SEM (cell line): ENCODE data around the gene SUPT7L.

GRCh38 chr2:27663265-27664051, at the start of gene SUPT7L:
TSS of gene SUPT7L (minus strand) at chr2:27663614.
- PRO-cap, result unidirectional peak, plus-strand start at chr2:27663424; bidirectional peak, plus-strand start at chr2:27663890, minus-strand start at chr2:27663609

GRCh38 chr2:27714948-27715895, 51.5 kb downstream of the SLC4A1AP start:
- PRO-cap, result bidirectional peak, plus-strand start at chr2:27715651, minus-strand start at chr2:27715478

- PRO-cap, result no peak
Observed at GRCh38 chr2:27802356-27802986, 31.0 kb downstream of the MRPL33 start.

- PRO-cap, result no peak
Observed at GRCh38 chr2:27901116-27901932, 10.8 kb downstream of the BABAM2 start.

GRCh38 chr2:27946199-27946871, 55.8 kb downstream of the BABAM2 start:
- PRO-cap, result no peak

- PRO-cap, result no peak
Observed at GRCh38 chr2:28134161-28134766, 243.7 kb downstream of the BABAM2 start.

DNA sequence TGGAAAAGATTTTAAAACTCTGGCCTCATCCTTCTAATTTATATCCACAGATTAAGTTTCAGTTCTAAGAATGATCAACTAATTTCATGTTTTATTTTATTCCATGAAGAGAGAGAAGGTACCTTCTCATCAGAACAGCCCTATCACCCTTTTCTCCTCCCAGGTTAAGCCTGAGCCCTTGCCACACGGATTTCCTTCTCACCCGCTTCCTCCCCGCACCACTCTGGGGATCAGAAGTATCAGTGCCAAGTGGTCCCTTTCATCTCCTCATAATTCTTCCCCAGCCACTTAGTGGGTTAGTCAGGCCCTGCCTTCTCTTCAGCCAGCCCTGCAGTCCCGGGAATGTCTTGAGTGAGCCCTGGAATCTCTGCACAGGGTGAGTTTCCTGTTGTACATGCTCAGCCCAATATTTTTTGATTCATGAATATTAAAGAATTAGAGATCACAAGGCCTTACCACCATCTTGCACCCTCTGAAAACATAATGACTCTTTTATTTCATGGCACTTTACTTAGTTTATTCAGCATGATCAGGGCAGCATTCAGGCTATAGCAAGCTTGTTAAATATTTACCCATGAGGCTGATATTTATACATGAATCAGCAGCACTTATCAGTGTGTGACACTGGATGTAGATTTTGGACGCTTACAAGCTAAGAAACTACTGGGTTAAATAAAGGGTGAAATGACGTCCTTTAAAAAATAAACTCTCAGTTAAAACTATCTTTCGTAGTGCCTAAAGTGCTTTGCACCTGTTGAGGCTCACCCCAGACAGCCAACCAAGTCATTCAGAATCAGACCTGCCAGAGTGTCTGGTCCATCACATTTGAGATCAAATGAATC, 159.5 kb upstream of the FOSL2 start:
- PRO-cap, result no peak

- PRO-cap, result no peak
Observed at GRCh38 chr2:28355956-28356606, 36.6 kb upstream of the FOSL2 start.

- PRO-cap, result no peak
Observed at GRCh38 chr2:28397065-28397273, 4.3 kb downstream of the FOSL2 start.

DNA sequence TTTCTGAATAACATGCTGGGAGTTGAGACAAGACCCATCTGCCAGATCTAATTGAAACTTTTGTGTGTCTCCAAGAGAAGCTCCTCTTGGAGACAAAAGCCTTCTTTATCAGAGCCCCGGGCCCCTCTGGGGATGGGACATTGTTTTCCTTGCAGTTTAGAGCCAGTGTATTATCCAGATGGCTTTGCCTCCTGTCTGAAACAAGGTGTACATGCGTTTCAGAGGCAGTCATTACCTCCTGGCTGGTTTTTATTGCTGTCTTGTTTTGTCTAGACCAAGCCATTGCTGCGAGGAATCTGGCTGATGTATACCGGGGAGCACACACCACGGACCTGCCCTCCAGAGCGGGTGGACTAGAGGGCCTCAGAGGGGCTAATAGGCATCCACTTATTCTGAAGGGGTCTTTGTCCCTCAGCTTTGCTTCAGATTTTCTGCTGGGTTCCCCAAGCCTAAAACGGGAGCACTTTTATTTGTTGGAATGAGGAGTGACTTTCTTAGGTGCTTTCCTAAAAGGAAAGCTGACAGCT, 7.9 kb downstream of the FOSL2 start:
- PRO-cap, result no peak

GRCh38 chr2:28414939-28415838, 22.5 kb downstream of the FOSL2 start:
- PRO-cap, result no peak

GRCh38 chr2:28471256-28471605, 24.6 kb upstream of the PLB1 start:
- PRO-cap, result no peak

- PRO-cap, result no peak
Observed at GRCh38 chr2:28583742-28584708, 88.2 kb downstream of the PLB1 start.

GRCh38 chr2:28610333-28611112, 114.7 kb downstream of the PLB1 start:
- PRO-cap, result no peak

GRCh38 chr2:28869448-28870149, 510 bp downstream of the TRMT61B start:
- PRO-cap, result no peak

- PRO-cap, result no peak
Observed at GRCh38 chr2:28908670-28908961, 14.1 kb downstream of the WDR43 start.

GRCh38 chr2:29014622-29015630, 33.8 kb downstream of the TOGARAM2 start:
- PRO-cap, result unidirectional peak, plus-strand start at chr2:29014871; unidirectional peak, minus-strand start at chr2:29015225

DNA sequence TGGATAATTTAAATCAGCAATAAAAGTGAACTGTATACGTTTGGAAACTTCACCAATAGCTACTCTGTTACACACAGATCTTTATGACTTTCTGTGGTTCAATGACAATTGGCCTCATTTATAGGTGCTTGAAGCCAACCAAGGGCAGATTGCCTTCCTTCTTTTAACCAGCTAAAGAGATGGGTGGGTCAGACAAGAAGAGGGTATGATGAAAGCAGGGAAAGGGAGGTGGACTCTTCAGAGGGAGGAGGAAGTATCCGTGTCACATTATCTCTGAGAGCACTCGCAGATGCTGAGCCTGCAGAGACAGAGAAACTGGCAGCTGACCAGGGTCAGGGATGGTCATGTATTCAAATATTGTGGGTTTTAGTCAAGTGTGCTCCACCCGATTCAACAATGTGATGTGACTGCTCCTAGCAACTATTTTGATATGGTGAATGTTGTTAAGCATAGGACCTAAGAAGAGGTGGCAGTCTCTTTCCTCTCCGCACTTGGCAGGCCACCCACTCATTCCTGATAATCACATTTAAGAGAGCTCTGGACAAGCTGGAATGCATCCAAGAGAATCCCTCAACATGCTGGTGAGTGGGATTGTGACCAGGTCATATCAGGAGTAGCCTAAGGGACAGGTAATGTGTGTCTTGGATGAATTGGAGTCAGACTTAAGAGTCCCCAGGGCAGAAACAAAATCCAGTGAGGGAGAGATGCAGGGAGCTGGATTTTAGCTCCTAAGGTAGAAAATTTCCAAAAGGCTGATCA, 1.3 kb upstream of the CLIP4 start:
- PRO-cap, result no peak

DNA sequence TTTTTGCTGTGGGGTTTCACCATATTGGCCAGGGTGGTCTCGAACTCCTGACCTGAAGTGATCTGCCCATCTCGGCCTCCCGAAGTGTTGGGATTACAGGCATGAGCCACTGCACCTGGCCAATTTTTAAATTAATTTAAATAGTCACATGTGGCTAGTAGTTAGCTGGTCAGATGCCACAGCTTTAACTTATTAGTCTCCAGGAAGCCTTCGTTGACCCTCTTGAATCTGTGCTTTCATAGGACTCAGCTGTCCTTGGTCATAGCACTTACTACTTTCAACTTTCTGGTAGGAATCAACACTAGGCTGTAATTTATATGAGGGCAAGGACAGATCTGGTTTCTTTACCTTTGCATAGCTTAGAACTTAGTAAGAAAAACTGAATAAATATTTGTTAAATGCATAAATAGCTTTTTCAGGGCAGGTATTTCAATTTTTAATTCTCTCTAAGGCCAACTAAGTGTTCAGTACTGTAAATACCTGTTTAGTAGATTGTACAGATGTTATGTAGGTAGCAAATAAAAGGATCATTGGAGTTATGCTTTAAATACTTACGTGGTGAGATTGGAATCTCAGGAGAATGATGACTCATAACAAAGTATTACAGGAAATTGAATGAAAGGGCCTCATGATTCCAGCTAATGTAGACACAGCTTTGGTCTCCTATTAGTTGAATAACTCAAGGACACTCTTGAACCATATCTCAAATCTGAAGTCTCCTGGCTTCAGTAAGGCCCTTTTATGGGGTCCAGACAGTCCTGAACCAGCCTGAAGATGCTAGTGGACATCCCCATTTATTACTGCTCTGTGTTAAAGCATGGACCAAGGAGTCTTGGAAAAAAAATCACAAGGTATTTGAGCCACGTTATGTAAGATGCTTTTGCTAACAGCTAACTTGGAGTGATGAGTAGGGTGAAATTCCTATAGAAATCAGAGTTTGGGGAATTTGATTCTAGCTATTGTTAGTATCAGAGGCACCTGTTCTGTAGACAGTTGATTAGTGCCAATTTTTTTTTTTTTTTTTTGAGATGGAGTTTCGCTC, 2.6 kb downstream of the CLIP4 start:
- PRO-cap, result no peak

- PRO-cap, result no peak
Observed at GRCh38 chr2:29475311-29475815, 360.1 kb downstream of the CLIP4 start.